ENCODE data around the gene ZNF185.

GRCh38 chrX:143289818-143290216, 227.5 kb downstream of the SPANXN3 start:
- RRBS: no CpG with 5 or more reads among the region's 3 CpGs

GRCh38 chrX:143634266-143635386, 1.3 kb downstream of the SLITRK4 start:
- RRBS: 7% methylated on average over 3 of the region's 94 CpGs

DNA sequence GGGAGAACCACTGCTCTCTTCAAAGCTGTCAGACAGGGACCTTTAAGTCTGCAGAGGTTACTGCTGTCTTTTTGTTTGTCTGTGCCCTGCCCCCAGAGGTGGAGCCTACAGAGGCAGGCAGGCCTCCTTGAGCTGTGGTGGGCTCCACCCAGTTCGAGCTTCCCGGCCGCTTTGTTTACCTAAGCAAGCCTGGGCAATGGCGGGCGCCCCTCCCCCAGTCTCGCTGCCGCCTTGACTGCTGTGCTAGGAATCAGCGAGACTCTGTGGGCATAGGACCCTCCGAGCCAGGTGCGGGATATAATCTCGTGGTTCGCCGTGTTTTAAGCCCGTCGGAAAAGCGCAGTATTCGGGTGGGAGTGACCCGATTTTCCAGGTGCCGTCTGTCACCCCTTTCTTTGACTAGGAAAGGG, 147.7 kb downstream of the FMR1NB start:
- RRBS: no CpG with 5 or more reads among the region's 19 CpGs

GRCh38 chrX:148459157-148459751, 41.2 kb upstream of the AFF2 start:
- RRBS: no CpG with 5 or more reads among the region's 4 CpGs

- RRBS: no CpG with 5 or more reads among the region's 6 CpGs
Observed at GRCh38 chrX:148577283-148577684, 76.9 kb downstream of the AFF2 start.

DNA sequence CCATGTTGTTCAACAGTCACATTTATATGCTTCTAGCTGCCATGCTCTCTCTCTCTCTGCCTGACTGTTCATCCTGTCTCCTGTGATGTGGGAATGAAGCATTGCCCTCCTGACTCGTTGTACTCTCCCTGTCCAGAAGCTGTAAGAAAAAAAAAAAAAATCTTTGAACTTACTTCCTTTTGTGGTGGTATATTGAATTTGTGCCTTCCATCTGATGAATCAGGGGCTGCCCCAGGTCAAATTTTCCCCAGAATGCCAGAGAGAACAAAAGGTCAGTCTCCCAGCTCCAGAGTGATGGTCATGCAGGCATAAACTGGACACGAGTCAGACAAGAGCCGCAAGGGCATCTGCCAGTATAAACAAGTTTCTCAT, 167.1 kb downstream of the ENSG00000287585 start:
- RRBS: no CpG with 5 or more reads among the region's 3 CpGs

DNA sequence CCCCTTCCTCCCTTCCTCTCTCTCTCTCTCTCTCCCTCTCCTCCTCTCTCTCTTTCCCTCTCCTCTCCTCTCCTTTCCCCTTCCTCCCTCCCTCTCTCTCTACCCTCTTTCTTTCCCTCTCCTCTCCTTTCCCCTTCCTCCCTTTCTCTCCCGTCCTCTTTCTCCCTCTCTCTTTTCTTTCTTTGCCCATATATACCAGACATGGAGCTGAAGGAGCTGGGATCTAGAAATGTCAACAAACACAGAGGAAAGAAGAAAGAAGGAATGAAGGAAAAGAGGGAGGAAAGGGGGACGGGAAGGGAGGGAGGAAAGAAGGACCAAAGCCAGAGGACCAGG, 12.2 kb upstream of the EOLA1 start:
- RRBS: no CpG with 5 or more reads among the region's 2 CpGs

DNA sequence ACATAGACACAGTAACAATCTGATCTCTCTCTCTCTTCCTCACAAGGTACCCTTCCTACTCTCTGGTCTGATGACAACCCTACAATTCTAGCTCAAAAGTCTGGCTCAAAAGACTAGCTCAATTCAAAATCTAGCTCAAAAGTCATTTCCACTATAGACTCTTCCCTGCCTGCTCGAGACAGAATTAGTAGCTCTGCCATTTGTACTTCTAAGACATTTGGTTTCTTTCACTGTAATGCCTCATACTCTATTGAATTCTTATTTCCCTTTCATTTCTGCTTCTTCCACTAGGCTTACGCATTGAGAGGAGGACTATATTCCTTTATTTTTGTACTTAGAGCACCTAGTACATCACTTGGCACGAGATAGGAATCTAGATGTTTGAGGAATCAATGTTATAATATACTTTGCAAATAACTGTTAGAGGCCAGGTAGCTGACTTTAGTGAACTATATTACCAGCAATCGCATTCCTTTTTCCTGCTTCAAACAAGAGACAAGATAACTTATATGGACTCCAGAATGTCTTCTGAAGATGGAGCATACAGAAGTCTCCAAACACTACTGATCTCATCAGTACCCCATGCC, 4.0 kb downstream of the TMEM185A start:
- RRBS: no CpG with 5 or more reads among the region's 4 CpGs

GRCh38 chrX:150269445-150270181, 93.5 kb upstream of the MAMLD1 start:
- RRBS: no CpG with 5 or more reads among the region's 10 CpGs

- RRBS: 38% methylated on average over 23 of the region's 81 CpGs
Observed at GRCh38 chrX:150363662-150364621, 825 bp downstream of the MAMLD1 start.

GRCh38 chrX:150445099-150446079, 82.3 kb downstream of the MAMLD1 start:
- RRBS: no CpG with 5 or more reads among the region's 10 CpGs

GRCh38 chrX:151405036-151405764, 8.2 kb downstream of the VMA21 start:
- RRBS: no CpG with 5 or more reads among the region's 4 CpGs

DNA sequence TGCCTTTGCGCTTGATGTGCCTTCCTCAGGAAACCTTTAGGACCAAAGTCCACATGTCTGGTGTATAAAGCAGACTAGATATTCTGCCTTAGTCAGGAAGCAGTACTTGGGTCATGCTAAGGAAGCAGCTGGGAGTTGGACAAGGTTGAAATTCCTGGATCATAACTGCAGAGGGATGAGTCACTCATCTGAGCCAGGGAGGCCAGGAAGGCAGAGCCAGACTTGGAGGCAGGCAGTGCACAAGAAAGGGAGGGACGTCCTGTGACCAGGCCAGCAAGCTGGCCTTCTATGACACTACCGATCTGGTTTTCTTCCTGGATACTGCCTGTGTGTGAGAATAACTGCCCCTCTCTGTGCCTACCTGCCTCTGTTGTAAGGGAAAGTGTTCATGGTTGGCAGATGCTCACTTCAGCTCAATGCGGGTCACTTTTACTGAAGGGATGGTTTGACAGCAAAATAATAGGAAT, 9.4 kb upstream of the MAGEA4 start:
- RRBS: no CpG with 5 or more reads among the region's 4 CpGs

GRCh38 chrX:151985859-151986063, 11.3 kb upstream of the GABRE start:
- RRBS: no CpG with 5 or more reads among the region's 2 CpGs

GRCh38 chrX:152026191-152026578, 51.7 kb upstream of the GABRE start:
- RRBS: no CpG with 5 or more reads among the region's 3 CpGs

DNA sequence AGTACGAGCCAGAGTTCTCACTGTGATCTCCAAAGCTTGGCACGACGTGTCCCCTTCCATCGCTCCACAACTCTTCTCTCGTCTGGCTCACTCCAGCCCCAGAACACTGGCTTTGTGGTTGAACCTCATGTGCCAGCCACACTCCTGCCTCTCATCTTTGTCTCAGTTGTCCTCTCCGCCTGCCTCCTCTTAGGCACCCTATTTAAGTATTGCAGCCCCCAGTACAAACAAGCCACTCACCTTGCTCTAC, 1.1 kb downstream of the NSDHL start:
- RRBS: no CpG with 5 or more reads among the region's 6 CpGs

DNA sequence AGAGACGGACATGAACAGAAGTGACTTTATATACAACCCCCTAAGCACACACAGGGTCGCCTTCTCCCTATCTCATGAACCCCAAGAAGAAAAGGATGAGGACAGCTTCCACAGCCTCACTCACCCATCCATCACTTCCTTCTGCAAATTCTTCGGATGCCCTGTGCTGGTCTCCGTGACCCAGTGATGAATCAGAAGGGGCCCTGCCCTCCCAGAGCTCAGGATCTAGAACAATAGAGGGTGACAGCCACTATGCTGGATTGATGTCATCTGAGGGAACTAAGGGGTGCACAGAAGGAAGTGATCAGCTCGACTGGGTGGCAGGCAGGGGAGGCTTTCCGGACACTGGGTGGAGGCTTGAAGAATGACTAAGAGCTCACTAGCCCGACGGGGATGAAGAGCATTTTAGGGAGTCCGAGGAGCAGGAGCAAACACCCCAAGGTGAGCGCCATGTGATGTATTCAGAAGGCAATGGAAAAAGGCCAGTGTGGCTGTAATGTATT, 1.4 kb upstream of the ZNF185 start:
- RRBS: no CpG with 5 or more reads among the region's 10 CpGs

DNA sequence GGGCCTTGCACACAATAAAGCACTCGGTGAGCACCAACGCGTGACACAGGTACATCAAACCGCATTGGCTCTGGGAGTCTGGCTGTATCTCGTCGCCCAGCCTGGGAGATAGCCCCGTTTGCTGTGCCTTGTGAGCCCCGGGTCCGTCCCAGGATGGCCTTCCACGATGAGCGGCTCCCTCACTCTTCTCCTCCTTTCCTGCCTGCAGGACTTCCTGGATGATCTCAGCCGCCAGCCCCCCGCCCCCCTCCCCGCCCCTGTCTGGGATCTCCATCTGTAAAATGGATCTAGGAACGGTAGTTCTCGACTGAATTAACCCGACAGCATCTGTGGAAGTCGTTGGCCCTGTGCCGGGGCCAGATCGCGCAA, 524 bp upstream of the ZNF185 start:
- RRBS: 92% methylated on average over 3 of the region's 21 CpGs

DNA sequence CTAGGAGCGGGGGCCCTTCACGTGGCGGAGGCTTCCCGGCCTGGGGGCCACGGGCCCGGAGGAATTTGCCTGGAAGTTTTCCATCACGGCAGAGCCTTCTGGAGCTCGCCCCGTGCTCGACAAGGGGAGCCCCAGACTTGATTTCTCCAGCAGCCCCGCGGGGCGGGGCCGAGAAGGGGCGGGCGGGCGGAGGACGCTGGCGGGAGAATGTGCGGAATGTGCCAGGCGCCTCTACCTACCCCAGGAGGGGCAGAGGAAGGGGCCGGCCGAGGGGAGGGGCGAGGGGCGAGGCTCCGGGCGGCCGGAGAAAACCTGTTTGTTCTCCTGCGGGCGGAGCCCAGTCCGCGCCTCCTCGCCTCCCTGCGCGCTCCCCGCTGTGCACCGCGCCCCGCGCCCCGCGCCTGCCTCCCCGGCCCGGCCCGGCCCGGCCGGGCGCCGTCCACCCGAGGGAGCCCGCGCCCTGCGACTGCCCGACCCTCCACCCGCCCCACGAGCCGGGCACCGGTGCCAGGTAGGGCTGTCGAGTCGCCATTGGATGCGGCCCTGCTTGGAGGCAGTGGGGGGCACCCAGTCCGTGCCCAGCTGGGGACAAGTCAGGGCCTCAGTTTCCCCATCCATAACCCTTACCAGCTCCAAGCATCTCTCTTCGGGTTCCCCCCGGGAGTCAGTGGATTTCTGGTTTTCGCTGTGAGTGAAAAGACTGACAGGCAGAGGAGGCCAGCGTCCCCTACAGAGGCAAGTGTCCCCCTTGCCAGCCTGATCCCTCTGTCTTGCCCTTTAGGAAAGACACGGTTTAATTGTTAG, at the start of gene ZNF185:
TSS of gene ZNF185 (plus strand) at position 340 of the 804 bp plus-strand sequence.
- RRBS: 44% methylated on average over 9 of the region's 67 CpGs

DNA sequence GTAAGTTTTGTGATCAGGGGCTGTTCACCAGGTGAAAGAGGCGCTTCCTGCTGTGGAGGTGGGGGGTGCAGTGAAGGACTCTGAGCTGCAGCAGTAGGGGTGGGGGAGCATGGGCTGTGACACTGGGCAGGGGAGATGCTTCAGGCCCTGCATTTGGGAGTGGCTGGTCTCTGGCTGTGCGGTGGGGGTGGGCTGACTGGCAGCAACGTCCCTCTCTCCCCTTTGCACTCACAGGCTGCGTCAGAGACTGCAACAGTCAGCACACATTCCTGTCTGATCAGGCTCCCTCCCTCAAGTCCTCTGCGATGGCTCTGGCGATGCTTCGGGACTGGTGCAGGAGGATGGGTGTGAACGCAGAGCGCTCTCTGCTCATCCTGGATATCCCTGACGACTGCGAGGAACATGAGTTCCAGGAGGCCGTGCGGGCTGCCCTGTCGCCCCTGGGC, 27.8 kb upstream of the PNMA3 start:
- RRBS: no CpG with 5 or more reads among the region's 14 CpGs